PC-3 (cell line): ENCODE measurements around a stretch of chr17.

DNA sequence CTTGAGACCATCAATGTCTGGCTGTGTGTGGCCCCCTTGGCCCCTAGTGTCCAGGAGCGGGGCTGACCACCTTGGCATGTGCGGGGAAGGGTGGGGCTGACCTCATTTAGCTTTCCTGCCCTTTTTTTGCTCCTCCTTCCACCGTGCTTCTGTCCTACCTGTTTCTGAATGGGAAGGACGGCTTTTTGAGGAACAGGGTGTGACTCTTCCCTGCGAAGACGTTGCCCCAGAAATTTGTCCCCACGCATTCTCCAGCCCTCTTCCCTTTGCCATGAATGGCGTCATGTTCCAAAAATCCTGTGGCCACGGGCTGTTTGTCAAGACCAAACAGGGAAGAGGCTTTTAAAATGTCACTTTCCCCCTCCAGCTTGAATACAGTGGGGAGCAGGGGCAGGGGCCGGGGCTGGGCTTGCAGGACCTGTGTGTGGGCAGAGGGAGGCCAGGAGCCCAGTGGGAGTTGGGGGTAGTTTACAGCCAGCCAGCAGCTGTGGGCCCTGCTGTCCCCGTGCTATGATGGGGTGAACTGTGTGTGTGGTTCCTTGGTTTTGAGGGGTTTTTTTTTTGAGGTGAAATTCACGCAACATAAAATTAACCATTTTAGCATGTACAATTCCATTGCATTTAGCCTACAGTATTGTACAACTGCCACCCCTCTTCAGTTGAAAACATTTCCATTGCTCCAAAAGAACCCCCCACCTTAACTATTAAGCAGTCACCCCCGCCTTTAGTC is 14.0 kb downstream of the MPRIP start:
- RAMPAGE, long total RNA: no peak

GRCh38 chr17:17173838-17174185 is 32.3 kb downstream of the PLD6 start:
- RAMPAGE, long total RNA: no peak

DNA sequence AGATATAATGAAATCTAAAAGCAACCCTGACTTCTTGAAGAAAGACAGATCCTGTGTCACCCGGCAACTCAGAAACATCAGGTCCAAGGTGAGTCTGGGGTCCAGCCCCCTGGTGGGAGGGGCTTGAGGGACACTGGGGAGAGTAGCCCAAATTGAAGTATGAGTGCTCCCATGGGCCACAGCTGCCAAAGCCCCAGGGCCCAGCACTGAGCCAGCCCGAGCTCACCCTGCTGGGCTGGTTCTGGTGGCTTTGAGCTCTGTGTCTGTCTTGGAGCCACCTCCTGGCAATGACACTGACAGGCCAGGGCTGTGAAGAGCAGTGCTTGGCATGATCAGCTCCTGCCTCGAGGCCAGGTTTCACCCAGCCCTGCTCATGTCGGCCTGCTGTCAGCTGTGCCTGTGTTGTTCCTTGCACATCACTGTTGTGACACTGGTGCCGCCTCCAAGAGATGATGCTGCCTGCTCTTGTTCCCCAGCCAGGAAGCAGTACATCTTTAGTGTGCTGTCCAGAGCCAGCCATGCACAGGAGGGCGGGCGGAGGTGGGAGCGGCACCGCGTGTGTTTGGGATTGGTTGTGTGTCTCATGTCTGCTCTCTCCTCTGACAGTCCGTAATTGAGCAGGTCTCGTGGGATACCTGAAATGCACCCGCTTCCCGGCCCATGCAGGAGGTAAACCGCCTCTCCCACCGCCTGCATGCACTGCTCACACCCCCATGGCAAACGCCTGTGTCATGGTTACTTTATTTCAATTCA is 26.0 kb downstream of the PLD6 start:
- RAMPAGE, long total RNA: no peak

DNA sequence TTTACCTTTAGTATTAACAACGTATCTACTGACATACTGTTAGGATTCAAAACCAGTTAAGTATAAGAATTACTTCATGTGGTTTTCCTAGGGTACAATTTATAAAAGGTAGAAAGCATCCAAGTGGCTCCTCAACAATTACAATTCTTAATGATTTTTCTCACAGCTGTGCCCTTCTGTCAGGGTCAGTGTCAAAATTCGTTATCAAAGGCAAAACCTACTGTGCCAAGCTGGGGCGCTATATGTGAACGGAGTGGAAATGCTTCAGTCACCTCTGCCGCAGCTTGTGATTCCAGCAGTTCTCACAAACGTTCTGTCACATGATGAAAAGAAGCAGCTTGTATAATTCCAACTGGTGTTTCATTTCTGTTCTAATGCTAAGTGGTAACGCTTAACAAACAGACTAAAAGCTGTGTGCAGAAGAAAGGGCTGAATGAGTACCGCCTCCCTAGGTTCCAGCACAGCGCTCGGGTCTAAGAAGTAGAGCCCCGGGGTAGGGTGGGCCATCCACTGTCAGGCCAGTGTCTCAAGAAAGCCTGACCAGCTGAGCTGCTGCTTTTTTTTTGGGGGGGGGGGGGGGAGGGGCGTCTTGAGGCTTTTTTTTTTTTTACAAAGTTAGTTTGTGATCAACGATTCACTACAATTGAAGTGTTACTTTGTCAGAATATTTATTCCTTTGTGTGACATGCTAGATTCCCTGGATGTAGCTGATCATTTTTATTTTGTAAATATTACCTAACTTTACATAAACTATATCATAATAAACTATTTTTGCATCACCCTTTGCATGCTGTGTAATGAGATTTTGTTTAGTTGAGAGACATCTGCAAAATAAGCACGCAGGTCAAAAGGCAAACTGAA is 14.0 kb downstream of the PLD6 start:
- RAMPAGE, long total RNA: no peak

DNA sequence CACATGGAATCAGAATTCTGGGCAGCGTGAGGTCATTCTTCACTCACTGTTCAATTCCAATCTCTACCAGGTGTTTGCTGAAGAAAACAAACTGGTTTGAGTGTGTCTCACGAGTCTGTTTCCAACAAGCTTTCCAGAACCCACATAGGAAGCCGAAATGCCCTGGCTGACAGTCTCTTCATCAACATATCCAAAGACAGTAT is 1.4 kb downstream of the FLCN start:
- RAMPAGE, long total RNA: no peak

- RAMPAGE, long total RNA: no peak
These were observed 60.9 kb downstream of the NT5M start for GRCh38 chr17:17363650-17364914.

- RAMPAGE, long total RNA: no peak
These were observed 83.0 kb downstream of the NT5M start for GRCh38 chr17:17386075-17386574.

- RAMPAGE, long total RNA: no peak
These were observed 70.7 kb upstream of the MED9 start for GRCh38 chr17:17406040-17406603.

- RAMPAGE, long total RNA: no peak
These were observed 7.6 kb downstream of the MED9 start for GRCh38 chr17:17484351-17484943.

GRCh38 chr17:17561427-17562610 is 29.7 kb downstream of the PEMT start:
- RAMPAGE, long total RNA: no peak

- RAMPAGE, long total RNA: no peak
These were observed 21.9 kb downstream of the PEMT start for GRCh38 chr17:17569573-17570077.

DNA sequence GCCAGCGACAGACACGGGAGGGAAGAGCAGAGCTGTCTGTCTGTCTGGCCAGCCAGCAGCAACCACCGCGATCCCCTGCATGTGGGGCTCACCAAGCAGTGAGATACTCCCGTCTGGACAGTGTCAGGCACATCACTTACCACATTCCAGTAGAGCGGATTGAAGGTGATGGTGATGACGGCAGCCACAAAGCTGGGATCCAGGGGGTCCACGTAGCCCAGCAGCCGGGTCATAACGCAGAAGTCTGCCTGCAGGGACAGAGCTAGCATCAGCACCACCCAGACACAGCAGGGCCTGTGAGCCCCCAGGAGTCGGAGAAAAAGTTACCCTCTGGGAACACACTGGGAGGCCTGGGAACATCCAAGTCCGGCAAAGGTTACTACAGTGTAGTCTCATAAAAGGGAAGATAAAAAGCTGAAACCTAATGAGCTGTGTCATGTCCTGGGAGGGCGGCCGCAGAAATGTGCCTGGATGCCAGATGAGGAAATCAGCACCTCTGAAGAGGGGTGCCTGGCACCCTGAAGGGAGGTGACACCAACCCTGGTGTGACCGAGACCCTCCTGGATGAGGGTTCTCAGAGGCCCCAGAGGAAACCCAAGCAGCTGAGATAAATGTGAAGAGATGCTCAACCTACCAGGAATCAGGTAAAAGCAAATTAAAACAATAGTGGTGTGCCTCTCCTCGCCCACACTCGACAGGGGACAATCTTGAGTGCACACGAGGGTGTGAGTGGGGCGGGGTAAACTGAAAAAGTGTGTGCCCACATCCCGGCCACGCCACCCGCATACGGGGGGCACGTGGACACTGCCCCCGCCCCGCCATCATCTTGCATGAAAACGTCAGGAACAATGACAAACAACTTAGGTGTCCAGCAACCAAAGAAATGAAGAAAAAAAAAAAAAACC is 14.5 kb downstream of the PEMT start:
- RAMPAGE, long total RNA: no peak

DNA sequence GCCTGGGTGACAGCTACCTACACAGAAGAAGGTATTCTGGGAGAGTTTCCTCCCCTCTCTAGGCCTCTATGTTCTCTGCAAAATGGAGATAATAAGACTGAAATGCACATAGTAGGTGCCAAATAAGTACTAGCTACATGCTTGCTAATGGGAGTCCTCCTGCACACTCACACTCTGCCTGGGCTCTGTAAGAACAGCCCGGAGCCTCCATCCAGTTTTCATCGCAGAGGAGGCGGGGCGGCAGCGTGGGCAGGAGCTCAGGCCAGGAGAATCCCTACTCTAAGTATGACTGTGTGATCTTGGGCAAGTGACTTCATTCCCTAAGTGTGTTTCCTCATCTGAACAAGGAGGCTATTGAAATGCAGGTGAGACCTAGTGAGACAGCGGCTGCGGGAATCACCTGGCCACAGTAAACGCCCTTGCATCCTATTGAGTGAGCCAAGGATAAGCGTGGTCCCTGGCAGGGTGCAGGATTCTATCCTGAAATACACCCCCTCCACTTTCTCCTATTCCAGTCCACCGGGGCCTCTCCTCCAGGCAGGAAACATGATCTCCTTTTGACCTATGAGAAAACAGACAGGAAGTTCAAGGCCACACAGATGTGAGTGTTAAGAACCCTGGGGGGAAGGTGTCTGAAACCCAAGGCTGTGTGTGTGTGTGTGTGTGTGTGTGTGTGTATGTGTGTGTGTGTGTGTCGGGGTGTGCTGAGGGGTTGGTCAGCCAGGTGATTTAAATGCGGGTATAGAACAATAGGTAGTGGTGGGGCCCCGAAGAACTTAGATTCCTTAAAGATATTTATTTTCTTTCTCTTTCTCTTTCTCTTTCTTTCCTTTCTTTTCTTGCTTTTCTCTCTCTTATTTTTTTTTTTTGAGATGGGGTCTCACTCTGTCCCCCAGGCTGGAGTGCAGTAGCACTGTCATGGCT is 5.2 kb upstream of the RAI1 start:
- RAMPAGE, long total RNA: no peak

DNA sequence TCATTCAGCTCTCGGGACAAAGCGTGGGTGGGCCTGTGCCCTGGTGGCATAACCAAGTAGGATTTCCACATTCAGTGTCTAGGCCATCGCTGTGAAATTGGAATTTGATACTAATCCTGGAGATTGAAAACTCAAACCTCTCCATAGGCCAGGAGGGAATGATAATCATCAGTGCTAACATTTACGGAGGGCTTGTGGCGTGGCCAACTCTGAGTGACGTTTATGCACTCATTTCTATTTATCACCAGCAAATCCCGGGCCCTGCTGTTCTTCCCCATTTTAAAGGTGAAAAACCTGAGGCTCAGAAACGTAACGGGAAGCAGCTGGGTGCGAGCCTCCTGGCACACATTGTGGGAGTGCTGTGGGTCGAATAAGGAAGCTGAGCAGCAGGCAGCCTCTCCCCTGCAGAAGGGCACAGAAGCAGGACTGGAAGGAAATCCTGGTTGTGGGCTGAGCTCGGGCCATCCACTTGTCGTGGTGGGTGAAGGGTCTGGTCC is 33.1 kb downstream of the RAI1 start:
- RAMPAGE, long total RNA: no peak

- RAMPAGE, long total RNA: no peak
These were observed 42.4 kb downstream of the RAI1 start for GRCh38 chr17:17723362-17724394.

DNA sequence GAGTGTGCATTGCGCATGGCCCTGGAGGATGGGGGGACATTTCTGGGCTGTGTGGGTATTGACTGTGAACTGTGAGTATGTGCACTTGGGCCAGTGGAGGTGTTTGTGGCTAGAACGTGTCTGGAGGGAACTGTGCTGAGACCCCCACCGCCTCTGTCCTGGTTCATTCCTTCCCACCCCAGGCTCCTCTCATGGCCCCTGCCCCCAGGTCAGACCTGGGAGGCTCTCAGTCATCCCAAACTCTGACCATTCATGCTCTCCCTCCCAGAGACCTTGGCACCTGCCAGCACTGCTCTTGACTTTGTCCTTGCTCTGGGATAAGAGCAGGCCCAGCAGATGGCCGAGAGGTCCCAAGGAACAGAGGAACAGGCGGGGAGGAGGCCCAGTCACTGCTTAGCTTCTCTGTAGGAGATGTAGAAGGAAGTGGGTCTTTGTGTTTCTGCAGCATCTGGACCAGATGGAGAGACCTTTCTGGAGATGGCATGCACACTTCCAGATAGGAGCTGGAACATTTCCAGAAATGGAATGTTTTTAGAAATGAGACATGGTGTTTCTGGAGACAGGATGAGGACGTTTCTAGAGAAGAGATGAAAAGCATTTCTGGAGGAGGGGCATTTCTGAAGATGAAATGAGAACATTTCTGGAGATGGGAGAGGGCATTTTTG is 55.0 kb downstream of the RAI1 start:
- RAMPAGE, long total RNA: no peak

DNA sequence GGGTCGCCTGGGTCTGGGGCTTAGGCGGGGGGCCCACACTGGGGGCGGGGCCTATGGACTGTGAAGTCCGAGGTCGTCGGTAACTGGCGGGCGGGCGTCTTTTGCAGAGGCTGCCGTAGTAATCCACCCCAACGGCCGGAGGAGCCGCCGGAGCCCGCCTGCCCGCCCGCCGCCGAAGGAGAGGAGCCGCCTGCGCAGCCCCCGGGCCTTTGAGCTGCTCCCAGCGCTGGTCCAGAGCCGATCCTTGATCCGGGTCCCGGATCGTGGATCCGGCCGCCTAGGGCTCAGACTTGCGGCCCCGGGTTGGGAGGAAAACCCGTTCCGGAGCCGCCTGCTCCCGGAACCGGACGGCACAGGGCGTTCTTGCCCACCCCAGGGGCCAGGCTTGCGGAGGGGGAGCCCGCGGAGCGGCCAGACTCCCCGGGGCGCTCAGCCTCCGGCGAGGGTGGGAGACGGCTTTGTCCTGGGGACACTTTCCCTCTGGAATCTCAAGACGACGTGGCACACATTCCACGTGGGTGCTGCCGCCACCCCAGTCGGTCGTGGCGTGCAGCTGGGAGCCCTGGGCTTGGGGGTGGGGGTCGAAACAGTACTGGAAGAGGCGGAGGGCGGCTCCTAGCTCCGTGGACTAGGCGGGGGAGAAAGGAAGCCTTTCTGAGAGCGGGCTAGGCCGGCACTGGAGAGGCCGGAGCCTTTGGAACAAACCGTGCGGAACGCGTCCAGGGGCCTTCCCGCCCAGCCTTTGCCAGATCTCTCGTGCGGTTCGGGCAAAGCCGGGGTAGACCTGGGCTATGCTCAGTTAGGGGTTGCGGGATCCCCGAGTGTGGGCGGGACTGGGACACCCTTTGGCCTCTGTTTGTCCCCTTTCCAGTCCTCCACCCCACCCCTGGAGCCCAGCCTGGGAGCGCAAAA is 26.7 kb downstream of the SREBF1 start:
- RAMPAGE, long total RNA: no peak

GRCh38 chr17:17817415-17818039 is 19.3 kb downstream of the SREBF1 start:
- RAMPAGE, long total RNA: no peak

DNA sequence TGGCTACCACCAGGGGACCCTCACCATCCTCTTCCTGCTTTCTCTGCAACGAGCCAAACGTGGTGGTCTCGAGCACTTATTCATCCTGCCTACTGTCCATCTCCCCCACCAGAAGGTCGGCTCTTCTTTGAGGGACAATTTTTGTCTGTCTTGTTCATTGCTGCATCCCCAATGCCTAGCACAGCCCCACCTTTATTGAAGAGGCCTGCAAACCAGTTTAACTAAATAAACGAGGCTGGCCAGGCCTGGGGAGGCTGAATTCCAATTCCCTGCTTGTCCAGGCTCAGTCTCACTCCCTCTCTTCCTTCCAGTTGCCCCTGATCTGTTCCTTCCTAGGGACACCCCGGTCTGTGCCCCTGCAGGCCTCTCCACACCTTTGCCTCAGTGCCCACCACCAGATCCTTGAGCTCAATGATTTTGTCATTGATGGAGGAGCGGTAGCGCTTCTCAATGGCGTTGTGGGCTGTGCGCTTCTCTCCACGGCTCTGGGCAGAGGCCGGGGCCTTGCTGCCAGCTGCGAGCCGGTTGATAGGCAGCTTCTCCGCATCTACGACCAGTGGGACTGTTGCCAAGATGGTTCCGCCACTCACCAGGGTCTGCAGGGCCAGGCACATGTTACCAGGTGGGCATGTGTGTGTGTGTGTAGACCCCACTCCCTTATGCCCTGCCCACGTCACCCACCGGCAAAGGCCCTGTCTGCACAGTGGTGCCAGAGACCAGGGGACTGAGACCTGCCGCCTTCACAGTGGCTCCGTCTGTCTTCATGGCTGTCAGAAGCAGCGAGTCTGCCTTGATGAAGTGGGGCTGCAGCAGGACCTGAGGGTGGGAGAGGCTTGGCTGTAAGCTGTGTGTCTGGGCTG is 17.9 kb downstream of the SREBF1 start:
- RAMPAGE, long total RNA: no peak

- RAMPAGE, long total RNA: no peak
These were observed 16.6 kb downstream of the SREBF1 start for GRCh38 chr17:17820090-17820737.